Foreskin keratinocyte (primary cell): ENCODE results near the genes TRO, APEX2, USP51, ZXDA and VSIG4.

DNA sequence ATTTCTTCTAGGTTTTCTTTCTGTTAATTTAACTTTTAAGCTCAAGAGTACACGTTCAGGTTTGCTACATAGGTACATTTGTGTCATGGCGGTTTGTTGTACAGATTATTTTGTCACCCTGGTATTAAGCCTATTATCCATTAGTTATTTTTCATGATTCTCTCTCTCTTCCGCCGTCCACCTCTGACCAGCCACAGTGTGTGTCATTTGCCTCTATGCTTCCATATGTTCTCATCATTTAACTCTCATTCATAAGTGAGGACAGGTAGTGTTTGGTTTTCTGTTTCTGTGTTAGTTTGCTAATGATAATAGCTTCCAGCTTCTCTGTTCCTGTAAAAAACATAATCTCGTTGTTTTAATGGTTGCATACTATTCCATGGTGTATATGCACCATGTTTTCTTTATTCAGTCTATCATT, 26.8 kb downstream of the MAGED2 start:
- RAMPAGE, total RNA, result no peak

DNA sequence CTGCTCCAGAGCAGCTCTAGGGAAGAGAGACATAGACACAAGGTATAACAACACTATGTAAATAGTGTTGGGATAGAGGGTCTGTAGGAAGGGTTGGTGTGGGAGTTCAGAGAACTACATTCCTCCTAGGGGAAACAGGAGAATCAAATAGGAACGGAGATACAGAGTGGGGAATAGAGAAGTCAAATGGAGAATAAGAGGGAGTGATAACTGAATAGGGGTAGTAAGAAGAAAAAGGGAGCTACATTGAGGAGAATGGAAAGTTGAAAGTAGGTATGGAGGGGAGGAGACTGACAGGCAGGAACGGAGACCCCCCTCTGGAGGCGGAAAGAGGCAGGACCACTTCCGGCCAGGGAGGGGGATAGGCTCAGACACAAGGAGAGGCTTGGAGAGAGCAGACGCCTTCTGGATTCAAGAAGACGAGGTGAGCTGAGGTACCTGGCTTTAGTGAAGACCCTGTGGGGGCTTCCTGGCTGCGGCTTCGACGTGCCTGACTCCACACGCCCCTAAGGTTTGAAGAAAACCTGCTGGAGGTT, at the start of gene TRO:
TSS of gene TRO (plus strand) at position 370 of the 536 bp plus-strand sequence.
- RAMPAGE, total RNA, result no peak

GRCh38 chrX:54993228-54993620, 764 bp downstream of the PFKFB1 start:
- RAMPAGE, total RNA, result no peak

DNA sequence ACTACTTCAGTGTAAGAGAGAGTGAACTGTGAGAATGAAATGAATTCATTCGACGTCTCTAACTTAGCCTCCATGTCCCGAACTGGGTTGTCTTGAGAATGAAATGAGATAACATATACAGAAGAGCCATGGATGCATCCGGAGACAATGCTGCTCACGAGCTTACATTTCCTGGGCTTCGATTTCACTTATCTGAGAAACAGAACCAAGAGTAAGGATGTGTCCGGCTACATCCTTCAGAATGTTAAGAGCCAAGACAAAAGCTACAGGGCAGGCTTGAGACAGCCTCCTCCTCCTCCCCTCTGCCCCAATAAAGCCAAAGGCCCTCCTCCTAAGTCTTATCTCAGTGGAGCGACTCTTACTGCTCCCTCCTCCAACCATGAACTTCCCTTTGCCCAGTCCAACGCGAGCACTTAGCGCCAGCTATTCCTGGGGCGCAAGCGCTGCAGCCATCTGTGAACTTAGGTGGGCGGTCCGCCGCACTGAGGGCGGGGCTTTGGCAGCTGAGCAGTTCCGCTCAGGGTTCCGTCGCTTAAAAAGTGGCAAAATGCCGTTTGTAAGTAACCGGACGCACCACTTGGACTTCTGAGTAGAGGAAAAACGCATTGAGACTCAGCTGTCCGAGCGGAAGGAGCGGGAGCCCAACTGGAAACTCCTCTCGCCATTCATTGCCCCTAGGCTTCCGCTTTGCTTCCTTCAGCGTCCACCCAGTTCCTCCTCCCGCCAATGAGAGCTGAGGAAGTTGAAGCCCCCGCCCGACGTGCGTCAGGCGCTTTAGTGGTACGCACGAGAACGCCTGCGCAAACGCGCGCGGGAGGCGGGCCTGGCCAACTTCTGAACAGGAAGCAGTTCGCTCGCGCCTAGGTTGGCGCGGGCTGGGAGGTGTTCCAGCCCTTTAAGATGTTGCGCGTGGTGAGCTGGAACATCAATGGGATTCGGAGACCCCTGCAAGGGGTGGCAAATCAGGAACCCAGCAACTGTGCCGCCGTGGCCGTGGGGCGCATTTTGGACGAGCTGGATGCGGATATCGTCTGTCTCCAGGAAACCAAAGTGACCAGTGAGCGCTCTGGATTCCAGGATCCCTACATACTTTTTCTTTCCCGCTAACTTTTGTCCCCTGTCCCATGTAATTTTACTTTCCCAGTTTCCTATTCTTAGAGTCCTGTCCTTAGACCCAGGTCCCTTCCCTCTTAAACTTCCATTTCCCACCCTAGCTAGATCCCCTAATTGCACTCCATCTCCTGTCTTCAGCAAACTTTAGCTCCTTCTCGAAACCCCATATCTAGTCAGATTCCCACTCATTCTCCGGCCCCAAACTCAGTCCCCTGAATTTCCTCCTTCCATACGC, at the start of gene APEX2:
TSS of gene APEX2 (plus strand) at position 841 of the 1,348 bp plus-strand sequence.
- RAMPAGE, total RNA, result no peak

DNA sequence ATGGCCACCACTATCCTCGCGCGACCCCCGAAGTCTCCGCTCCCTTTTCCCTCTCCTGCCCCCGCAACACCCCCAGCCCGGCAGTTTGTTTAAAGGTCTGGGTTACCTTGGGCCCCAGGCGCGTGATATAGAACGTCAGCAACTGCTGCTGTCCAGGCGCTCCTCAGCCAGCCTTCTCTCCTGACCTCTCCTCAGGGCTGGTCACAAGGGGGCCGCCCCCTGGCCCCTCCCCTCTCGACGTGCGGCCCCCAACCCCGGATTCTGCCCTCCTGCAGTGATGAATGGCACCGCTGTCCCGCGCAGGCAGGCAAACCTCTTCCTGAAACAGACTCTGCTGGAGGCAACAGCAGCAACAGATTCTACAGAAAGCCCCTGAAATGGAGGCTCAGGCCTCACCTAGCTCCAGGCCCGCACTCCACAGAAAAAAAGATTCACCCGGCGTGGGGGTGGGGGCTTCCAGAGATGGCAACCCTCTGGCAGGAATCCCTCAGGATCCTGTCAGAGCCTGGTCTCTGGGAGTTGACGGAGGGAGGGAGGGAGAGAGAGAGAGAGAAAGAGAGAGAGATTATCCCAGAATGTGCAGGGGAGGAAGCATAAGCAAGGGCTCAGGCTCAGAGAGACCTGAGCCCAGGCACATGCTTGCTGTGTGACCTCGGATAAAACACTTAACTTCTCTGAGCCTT, at the start of gene USP51:
TSS of gene USP51 (minus strand) at position 179 of the 683 bp plus-strand sequence.
- RAMPAGE, total RNA, result no peak

- RAMPAGE, total RNA, result no peak
Measured at GRCh38 chrX:55720812-55721604, 3.5 kb downstream of the RRAGB start.

- RAMPAGE, total RNA, result no peak
Measured at GRCh38 chrX:55960237-55960752, 242.7 kb downstream of the RRAGB start.

- RAMPAGE, total RNA, result no peak
Measured at GRCh38 chrX:56764333-56764627, 35.2 kb downstream of the NBDY start.

- RAMPAGE, total RNA, result no peak
Measured at GRCh38 chrX:57607604-57608041, 15.8 kb downstream of the ZXDB start.

DNA sequence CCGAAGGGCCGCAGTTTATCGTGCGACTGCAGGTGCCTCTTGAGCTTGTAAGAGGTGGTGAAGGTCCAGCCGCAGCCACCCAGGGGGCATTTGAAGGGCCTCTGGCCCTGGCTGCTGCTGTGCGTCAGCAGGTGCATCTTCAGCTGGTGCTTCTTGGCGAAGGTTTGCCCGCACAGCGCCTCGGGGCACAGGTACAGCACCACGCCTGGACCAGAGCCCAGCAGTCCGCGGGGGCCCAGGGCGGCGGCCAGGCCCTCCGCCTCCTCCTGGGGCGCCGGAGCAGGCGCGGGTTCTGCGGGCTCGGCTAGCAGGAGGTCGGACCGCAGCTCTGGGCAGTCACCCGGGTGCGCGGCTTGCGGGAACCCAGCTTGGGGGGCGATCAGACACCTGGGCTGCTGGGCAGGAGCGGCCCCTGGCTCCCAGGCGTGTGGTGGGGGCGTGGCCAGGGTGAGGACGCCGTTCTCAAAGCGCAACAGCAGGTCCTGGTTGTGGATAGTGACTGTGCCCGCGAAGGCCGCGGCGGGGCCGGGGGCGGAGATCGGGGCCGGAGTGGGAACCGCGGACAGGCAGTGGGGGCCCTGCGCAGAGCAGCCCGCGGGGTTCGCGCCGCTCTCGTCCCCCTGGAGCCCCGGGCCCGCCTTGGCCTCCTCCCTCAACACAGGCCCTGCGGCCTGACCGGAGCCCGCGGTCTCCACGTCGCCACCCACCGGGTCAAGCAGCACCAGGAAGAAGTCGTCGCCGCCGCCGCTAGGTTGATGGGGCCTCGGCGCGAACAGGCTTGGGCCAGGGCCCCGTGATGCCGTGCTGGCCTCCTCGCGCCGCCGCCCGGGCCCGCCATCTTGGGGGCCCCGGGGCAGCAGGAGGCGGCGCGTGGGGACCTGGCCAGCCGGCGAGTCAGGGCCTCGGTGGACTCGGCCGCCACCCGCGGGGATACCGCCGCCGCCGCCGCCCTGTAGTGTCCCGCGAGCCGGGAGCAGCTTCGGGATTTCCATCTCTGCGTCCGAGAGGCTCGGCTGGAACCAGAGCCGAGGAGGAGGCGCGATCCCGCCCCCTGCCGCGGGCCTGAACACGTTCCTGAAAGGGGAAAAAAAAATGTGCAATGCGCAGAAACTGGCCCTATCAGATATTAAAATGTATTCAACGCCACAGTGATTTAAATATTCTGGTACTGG, at the start of gene ZXDA:
TSS of gene ZXDA (minus strand) at position 1,030 of the 1,172 bp plus-strand sequence.
- RAMPAGE, total RNA, result no peak

- RAMPAGE, total RNA, result no peak
Measured at GRCh38 chrX:63746060-63746767, 38.8 kb downstream of the ARHGEF9 start.

- RAMPAGE, total RNA, result no peak
Measured at GRCh38 chrX:65197714-65198269, 163.2 kb downstream of the ZC3H12B start.

DNA sequence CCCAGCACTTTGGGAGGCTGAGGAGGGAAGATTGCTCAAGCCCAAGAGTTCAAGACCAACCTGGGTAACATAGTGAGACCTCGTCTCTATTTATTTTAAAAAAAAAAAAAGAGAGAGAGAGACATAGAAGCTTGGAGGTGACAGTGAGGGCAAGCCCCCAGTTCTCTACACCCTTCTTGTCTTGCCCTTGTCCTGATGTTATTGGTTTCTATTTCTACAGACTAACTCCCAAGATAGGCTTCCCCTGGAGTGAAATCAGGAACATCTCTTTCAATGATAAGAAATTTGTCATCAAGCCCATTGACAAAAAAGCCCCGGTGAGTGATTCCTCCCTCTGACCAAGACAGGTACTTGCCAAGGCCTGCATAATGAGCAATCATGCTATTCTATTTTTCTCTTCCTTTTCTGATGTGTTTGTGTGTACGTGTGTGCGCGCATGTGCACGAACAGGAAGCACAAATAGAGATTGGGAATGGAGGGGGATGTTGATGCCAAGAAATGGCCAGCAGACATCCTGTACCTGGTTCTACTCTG, 65.6 kb downstream of the MSN start:
- RAMPAGE, total RNA, result no peak

- RAMPAGE, total RNA, result no peak
Measured at GRCh38 chrX:65737100-65737578, 69.7 kb downstream of the MSN start.

GRCh38 chrX:65926136-65927112, 113.5 kb downstream of the VSIG4 start:
- RAMPAGE, total RNA, result no peak

GRCh38 chrX:66039934-66040499, at the start of gene VSIG4:
TSS of gene VSIG4 (minus strand) at chrX:66040080.
- RAMPAGE, total RNA, result no peak

DNA sequence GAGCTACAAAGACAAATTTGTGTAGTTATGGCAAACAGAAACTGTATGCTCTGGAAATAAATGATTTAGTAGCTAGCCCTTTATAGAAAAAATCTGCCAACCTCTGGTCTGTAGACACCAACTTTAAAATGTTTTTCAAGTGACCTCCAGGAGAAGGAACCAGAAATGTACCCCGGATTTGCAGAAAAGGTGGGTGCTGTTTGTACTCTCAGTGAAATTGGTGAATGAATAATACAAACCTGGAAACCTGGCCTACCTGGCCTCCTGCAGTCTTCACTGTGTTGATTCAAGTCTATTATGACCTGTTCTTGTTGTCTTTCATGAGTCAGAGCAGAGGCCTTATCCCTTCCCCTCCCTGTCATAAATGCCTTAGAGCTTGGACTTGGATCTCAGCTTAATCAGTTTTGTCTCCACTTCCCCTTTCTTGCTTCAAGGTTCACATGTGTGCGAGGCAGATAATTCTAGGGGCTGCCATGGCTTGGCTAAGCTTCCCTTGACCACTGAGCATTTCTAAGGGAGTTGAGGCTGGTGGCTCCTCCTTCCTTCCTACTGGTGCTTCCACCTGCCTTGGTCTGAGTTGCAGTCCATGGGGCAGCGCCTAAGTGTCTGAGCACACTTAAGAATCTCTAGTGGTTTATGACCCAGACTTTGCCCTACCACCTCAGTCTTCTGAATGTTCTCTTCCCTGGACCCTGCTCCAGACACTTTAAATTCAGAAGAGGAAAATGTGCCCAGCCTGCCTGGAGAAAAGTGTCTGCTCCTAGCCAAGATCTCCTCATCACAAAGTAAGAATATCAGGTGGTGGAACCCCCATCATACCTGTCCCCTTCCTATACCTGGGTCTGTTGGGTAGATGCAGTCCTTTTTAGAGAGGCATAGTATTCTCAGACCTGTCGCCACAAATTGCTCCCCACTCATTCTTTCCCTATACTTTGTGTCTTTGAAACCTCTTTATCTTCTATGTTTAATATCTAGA, 1.7 kb upstream of the HEPH start:
- RAMPAGE, total RNA, result no peak

DNA sequence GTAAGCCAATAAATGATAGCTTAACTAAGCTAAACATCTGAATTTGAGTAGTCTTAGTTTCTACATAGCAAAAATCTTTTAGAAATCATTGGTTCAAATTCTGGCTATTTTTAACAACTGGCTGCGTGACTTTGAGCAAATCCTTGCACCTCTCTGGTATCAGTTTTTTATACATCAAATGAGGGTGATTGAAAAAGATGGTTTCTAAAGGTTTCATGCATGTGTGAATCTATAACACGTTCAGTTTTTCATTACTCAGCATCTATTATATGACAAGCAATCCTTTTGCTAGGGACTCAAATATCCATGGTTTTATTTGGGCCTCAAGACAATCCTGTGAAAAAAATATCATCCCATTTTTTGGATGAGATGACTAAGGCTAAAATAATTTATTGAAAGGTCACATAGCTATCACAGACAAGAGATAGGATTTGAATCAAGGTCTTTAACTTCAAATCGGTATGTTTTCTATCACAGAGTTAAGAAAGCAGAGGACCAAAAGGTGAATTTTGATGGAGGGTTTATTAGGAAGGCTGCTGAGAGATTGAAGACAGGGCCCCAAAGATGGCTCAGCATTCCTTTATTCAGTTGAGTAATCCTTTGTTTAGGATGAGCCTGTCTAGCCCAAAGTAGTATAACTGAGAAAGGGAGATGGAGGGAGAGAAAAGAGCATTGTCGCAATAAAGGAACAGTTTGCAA, 976 bp downstream of the HEPH start:
- RAMPAGE, total RNA, result no peak

- RAMPAGE, total RNA, result no peak
Measured at GRCh38 chrX:67272208-67272407, 271.7 kb upstream of the AR start.

DNA sequence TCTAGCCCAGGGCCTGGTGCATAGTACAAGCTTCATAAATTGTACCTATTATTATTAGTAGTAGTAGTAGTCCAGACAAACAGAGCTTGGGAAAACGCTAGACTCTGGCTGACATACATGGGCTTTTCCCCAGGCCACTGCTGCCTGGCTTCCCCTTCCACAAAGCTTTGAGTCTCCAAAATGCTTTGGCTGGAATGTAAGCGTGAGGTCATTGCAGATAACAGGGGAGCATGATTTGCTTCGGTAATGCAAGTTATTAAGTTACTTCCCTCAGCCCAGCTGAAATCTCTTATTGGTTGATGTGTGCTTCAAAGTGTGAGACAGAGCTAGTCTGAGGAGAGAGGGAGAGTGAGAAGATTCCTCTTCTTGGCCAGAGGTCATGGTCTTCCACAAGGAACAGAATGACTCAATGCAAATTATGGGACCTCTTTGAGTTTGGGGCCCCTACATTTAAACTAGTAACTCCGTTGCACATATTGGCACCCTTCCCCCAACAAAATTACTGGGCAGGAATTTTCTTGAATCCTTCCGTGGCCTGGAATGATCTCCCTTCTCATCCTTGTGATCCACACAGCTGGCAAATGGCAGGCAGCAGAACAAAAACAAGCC, 19.7 kb downstream of the AR start:
- RAMPAGE, total RNA, result no peak